ENCODE measurements around a stretch of chr17.

DNA sequence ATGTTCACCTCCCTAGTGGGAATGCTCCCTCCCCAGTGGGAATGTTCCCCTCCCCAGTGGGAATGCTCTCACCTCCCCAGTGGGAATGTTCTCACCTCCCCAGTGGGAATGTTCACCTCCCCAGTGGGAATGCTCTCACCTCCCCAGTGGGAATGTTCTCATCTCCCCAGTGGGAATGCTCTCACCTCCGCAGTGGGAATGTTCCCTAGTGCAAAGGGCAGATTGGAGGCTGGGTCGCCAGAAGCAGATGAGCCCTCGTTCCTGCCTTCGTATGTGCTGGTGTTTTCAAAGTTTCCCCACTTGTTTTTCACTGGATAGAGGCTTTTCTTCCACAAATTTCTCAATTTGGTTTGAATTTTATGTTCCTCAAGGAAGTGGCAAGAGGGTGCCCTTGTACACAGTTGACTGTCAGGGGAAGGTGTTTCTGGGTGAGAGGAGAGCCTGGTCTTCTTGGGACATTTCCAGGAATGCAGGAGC is 33.9 kb downstream of the TRARG1 start:
- PRO-cap, 2 experiments: no peak in any of the 2 experiments

DNA sequence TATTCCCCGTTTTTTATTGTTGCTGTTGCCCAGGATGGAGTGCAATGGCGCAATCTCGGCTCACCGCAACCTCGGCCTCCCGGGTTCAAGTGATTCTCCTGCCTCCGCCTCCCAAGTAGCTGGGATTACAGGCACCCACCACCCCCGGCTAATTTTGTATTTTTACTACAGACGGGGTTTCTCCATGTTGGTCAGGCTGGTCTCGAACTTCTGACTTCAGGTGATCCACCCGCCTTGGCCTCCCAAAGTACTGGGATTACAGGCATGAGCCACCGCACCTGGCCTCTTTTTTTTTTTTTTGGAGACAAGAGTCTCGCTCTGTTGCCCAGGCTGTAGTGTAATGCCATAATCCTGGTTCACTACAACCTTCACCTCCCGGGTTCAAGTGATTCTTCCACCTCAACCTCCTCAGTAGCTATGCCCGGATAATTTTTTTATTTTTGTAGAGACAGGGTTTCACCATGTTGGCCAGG is 3.3 kb downstream of the YWHAE start:
- PRO-cap, 2 experiments: no peak in any of the 2 experiments

- PRO-cap, 2 experiments: peak in 2 of 2 experiments; most common plus-strand start chr17:1484804 (in 1); most common minus-strand start chr17:1484734 (in 1)
These were observed 7.7 kb downstream of the MYO1C start for GRCh38 chr17:1484409-1485657.

DNA sequence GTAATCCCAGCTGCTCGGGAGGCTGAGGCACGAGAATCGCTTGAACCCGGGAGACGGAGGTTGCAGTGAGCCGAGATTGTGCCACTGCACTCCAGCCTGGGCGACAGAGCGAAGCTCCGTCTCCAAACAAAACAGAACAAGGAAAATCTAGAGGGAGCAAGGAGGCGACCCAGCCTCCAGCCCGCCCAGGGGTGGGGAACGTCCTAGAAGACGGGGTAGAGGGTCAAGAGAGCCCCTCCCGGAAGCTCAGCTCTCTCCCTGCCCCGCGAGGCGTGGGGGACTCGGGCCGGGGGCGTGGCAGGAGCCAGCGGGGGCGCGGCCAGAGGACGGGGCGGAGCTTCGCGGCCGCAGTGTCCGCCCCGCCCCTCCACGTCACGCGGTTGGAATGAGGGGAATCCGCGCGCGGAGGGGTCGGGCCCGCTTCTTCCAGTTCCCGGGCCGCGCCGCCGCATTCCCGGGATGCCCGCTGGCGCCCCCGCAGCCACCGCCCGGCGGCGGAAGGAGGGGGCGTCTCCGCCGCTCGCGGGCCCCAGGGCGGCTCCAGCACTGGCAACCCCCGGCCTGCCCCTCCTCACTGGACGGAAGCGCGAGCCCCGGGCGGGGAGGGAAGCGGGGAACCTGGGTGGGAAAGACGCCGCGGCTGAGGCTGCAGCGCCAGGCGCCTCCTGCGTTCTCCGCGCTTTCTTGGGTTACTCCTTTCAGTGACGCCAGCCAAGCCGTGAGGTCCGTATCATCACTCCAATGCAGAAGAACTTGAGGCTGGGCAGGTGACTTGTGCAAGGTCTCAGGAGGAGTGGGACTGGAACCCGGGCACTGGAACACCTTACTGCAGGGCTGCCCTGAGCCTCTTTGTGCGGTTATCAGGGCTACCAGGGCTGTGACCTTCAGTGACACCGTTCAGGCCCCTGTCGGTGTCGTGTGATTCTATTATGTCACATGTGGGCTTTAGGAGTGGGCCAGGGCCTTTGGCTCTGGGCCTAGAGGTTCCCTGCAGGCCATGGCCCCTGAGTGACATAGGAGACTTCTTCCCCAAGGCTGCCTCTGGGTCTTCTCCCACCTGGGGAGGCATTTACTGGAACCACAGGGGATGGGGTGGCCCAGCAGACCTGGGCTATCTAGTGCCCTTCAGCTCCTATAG is 4.3 kb downstream of the MYO1C start:
- PRO-cap, 2 experiments: peak in 2 of 2 experiments; most common plus-strand start position 420 of the sequence (in 1); most common minus-strand start position 274 of the sequence (in 2)

DNA sequence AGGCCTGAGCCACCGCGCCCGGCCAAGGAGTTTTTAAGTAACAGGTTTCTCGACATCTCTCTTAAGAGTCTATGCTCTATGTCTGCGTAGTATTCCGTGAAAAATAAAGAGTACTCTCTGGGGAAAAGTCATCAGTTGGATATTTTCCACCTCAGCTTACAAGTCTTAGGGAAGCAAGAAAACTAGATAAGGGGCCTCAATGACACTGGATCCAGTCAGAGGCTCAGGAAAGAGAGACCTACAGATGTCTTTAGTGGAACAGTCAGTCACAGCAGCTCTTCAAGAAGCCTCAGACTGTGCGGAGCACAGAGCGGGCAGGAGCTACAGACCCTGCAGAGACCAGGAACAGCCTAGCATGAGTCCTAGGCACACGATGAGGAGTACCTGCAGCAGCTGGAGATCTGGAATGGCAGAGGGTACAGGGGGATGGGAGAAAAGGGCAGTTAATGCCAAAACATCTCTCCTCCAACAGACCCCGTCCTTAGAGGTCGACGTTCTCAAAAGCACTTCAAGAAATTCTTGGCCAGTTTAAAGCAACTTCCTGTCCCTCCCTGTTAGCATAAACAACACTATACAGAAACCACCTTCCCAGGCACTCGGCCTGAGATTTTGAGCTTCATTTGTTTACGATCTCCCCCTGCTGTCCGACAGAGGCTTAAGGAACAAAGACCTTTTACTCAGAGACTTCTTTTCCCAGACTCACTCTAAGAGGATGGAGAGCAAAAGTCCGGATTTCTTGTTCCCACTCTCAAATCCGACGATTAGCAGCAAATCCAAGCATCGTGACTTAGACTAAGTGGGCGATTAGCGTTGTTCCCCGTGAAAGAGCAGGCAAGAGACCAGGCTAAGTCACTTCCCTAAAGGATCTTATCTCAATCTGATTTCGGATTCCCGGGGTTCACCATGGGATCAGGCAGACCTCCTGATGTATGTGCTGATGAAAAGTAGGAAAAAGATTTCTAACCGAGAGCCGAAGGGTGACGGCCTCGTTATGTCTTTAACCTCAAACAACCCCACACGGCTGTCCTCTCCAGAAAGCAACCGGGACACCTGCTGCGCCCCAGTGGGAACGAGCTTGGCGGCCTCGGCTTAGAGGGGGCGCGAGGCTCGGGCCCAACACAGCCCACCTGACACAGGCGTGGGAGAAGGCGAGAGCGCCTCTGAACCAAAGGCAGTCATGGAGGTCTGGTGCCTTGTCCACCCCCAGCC is 823 bp downstream of the INPP5K start:
- PRO-cap, 2 experiments: peak in 1 of 2 experiments; most common plus-strand start position 702 of the sequence (in 1); most common minus-strand start position 472 of the sequence (in 1)

DNA sequence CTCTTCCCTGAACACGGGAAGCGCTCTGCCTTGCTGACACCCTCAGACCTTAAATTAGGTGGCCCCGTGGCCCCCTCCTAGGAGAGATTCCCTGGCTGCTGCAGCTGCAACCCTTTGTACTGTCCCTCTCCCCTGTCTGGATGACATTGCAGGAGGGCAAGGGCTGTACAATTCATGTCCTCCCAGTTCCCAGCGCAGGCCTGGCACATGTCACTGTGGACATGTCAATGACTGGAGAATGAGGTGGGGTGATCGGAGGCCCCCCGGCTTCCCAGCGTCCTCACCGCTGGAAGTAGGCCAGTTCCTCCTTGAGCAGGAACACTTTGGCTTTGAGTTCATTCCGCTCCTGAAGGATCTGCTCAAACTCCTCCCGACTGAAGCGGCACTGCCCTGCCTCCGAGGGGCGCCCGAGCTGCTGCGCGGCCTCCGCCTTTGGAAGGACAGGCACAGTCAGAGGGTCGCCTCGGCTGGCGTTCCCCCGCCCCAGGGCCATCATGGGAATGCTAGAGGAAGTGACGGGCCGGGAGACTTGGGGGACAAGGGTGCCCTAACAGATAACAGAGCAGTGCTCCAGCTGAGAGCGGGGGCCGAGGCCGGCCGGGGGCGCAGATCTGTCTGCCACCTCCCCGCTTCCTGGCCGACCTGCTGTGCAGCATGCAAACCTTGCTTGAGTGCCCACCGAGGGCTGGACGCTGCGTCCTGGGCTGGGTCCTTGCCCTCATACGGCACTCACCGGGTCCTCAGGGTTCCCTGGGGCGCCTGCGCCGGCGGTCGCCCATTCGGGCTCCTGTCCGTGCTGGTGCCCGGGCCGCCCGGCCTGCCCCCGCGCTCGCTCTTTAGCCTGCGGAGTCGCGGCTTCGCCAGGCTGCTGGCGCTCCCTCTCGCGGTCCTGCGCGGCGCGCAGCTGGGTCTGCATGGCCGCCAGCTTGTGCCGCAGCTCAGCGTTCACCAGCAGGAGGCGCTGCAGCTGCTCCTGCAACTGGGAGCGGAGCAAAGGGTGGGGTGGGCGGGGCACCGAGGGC is 1.3 kb downstream of the RILP start:
- PRO-cap, 2 experiments: peak in 2 of 2 experiments; most common minus-strand start position 838 of the sequence (in 1)

GRCh38 chr17:1678667-1679509 is 5.8 kb downstream of the PRPF8 start:
- PRO-cap, 2 experiments: no peak in any of the 2 experiments

DNA sequence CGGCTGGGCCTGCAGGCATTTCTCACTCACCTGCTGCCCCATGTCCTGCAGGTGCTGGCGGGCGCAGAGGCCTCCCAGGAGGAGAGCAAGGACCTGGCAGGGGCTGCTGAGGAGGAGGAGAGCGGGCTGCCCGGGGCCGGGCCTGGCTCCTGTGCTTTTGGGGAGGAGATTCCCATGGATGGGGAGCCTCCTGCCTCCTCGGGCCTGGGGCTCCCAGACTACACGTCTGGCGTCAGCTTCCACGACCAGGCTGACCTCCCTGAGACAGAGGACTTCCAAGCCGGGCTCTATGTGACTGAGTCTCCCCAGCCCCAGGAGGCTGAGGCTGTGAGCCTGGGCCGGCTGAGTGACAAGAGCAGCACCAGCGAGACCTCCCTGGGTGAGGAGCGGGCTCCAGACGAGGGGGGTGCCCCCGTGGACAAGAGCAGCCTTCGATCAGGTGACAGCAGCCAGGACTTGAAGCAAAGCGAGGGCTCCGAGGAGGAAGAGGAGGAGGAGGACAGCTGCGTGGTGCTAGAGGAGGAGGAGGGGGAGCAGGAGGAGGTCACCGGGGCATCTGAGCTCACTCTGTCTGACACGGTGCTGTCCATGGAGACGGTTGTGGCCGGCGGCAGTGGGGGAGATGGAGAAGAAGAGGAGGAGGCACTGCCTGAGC is 3.6 kb downstream of the WDR81 start:
- PRO-cap, 2 experiments: no peak in any of the 2 experiments

- PRO-cap, 2 experiments: peak in 1 of 2 experiments; most common plus-strand start chr17:1730490 (in 1)
These were observed 5.6 kb downstream of the WDR81 start for GRCh38 chr17:1729856-1730668.

GRCh38 chr17:1770890-1771264 is 9.0 kb downstream of the SERPINF1 start:
- PRO-cap, 2 experiments: no peak in any of the 2 experiments

DNA sequence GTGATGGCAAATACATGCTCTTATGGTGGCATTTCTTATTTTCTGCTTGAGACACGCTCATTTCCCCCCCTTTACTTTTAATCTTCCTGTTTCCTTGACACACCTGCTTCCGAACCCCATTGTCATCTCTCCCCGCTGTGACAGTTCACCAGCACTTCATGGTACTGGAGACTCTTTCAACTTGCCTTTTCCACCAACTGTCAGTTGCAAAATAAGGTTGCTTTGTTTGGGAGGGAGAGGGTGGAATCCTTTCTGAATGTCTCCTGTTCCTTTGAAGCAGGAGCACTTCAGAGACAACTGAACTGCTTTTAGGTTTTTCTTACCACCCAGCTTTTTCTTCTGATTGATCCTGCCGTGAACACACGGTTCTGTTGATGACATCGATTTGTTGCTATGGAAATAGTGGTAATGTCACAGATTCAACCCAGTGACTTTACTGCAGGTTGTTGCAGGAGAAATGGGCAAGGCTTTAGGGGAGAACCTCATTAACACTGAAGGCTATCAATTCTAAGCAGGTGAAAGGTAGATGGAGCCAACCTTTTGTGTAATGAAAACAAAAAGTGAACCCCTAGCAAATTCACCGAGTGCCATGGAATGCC is 42.0 kb downstream of the RPA1 start:
- PRO-cap, 2 experiments: no peak in any of the 2 experiments

DNA sequence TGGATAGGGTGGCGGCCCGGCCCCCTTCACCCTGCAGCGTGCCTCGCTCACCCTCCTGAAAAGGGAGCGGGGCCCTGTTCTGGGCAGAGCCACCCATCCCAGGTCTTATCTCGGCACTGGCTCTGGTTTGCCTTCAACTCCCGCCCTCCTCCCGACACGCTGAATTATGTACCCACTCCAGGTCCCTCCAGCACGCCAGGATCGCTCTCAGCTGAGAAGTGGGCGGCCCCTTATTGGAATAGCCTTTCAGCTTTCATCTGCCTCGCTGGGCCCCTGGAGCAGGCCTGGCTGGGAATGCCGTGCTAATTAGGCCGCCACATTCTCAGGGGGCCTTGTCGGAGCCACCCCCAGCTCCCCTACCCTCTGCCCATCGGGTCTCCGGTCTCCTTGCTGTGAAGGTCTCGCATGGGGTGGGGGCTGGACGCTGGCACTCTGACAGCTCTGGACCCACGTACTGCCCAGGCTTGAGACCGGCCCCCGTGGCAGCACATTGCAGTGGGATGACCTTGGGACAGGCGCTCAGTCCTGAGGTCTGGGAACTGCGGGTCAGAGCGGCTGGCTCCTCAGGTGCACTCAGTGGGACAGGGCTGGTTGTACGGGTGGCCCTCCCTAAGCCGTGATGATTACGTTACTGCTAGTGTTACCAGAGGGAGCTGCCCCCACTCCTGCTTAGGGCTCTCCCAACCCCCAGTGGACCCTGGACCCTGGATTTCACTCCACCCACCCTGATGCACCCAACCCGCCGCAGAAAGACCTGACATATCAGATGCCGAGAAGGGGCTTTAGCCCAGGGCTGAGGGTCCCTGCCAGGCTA is 77.6 kb downstream of the RTN4RL1 start:
- PRO-cap, 2 experiments: no peak in any of the 2 experiments

GRCh38 chr17:1966691-1967058 is 58.5 kb downstream of the RTN4RL1 start:
- PRO-cap, 2 experiments: no peak in any of the 2 experiments

- PRO-cap, 2 experiments: peak in 2 of 2 experiments; most common plus-strand start chr17:2054138 (in 2)
These were observed 1.2 kb upstream of the HIC1 start for GRCh38 chr17:2053425-2054361.

GRCh38 chr17:2084116-2084905 is 29.4 kb downstream of the HIC1 start:
- PRO-cap, 2 experiments: no peak in any of the 2 experiments

- PRO-cap, 2 experiments: no peak in any of the 2 experiments
These were observed 40.2 kb downstream of the HIC1 start for GRCh38 chr17:2094941-2095638.

DNA sequence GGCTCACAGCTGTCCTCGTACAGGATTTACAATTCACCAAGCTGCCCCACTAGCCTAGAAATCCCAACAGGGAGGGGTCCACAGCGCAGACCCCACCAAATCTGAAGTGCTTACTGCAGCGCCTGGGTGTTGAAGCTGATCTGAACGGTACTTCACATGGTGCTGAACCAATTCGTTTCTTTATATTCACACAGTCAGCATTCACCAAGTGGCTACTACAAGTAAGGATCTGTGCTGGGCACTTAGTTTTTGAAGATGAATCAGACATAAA is 95.3 kb downstream of the SMG6 start:
- PRO-cap, 2 experiments: no peak in any of the 2 experiments

- PRO-cap, 2 experiments: no peak in any of the 2 experiments
These were observed 4.3 kb downstream of the SMG6 start for GRCh38 chr17:2299392-2299607.

GRCh38 chr17:2323696-2324722 is 12.2 kb downstream of the TSR1 start:
- PRO-cap, 2 experiments: no peak in any of the 2 experiments

DNA sequence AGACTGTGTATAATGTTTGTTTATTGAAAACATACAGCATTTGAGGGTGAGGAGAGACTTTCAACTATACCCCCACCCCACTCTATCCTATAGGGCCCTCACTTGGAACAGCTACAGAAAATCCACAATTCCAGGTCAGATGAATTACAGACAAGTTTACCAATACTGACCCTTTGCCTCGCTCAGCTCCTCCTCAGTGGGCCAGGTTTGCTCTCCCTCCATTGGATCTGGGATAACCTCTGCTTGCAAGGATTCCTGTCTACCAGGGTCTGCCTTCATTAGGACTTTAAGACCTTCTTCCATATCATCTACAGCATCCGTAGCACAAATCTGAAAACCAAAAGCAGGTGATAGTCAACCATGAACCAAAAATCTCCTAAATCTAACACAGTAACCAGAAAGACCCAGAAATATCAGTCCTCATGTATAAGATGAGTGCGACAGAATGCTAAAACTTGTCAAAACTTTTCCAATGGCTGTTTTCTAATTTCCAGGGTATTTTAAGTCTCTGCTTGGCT is 2.8 kb downstream of the TSR1 start:
- PRO-cap, 2 experiments: no peak in any of the 2 experiments

Measured in Metastatic Liver Carcinoma in the Lung (tissue), 2 donors.